Cytotoxic T cell (primary cell): ENCODE data around the genes ZNF529 and YIF1B.

- PRO-cap, 2 experiments, result no peak in any of the 2 experiments
Measured at GRCh38 chr19:36257233-36258098, 42.6 kb downstream of the ZNF146 start.

DNA sequence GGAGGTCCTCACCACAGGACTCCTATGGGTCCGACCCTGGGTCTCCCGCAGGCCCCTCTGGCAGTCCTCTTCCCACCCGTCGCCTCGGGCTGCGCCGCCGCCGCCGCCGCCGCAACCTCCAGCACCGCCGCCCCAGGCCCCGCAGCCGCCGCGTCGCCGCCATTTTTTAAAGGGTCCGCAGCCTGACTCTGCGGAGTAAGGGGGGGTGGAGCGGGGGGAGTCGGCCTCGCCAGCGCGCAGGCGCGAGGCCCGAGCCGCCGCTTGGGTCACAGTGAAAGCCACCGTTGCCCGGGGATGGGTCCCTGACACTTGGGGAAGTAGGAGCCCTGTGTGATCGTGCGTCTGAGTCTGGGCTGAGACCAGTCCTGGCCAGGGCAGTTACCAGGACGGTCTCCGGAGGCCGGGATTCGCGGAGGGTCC, 69.6 kb downstream of the ZFP14 start:
- PRO-cap, 2 experiments, result no peak in any of the 2 experiments

DNA sequence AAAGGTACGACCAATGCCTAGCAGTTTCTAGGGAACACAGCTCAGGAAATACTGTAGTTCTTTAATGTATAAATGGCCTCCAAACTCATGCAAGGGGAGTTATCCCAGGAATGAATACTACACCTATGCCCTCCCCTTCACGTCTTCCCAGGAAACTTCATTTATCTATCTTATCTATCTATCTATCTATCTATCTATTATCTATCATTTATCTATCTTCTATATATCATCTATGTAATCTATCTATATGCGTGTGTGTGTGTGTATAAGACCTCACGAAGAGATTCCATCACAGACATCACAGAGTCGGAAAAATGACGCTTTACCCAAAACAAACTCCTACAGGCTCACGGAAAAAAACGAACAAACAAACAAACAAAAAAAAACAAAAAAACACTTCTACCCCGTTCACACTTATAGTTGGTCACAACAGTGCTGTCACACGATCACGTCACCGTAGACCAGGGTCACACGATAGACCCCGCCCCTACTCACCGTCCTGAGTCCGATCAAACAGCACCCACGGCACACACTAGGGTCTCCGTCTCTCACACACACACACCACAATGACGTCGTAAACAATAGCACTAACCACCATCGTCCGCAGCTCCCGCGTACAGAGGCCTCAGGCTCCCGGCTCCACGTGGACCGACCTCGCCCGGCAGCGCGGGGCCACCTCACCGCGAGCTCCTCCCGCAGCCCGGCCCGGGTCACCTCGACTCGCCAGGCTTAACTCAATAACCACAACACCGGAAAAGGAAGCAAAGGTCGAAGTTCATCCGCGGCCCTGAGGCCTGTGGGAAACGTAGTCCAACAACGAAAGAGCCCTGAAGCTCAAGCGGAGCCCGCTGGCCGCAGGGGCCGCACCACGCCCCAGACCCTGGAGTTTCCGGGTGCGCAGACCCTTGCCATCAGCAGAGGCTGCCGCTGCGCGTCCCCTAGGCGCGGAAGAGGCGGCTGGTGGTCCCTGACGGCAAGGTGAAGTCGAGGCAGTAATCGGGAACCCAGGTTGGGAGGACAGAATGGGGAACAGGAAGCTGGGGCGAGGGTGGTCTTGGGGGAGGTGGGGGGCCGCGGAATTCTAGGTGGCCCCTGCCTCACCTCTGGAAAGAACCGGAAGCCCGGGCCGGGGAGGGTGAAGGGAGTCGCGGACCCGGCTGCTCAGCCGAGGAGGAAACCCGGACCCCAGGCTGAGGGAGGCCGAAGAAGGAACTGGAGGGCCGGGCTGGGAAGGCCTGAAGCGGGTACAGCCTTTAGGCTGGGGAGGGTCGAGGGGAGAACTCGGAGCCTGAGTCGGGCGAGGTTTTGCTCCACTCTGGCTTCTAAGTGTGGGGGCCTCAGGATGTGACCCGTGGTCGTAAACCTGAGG, at the start of gene ZNF529:
TSS of gene ZNF529 (minus strand) at position 745 of the 1,369 bp plus-strand sequence.
- PRO-cap, 2 experiments, result peak in 2 of 2 experiments; most common plus-strand start position 528 of the sequence (in 2); most common minus-strand start position 315 of the sequence (in 2)

DNA sequence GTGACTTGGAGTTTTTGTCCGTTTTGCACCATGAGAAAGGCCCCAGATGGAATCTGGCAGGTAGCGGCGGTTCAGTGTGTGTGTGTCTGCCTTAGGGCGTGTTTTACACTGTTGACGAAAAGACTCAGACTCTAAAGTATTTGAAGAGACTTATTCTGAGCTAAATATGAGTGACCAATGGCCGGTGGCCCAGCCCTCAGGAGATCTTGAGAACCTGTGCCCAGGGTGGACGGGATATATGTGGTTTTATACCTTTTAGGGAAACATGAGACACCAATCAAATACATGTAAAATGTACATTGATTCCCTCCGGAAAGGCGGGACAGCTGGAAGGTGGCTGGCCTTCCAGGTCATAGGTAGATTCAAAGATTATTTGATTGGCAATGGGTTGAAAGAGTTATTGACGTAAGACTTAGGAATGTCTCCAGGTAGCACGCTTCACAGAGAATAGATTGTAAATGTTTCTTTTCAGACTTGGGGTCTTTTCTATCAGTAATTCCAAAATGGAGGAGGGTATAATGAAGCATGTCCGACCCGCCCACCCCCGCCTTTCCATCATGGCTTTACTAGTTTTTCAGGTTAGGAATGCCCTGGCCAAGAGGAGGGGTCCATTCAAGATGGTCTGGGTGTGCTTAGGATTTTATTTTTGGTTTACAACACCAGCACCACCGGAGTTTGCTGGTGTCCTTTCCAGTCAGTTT, 975 bp upstream of the ZNF529 start:
- PRO-cap, 2 experiments, result peak in 2 of 2 experiments; most common plus-strand start position 146 of the sequence (in 1); most common minus-strand start position 55 of the sequence (in 2)

DNA sequence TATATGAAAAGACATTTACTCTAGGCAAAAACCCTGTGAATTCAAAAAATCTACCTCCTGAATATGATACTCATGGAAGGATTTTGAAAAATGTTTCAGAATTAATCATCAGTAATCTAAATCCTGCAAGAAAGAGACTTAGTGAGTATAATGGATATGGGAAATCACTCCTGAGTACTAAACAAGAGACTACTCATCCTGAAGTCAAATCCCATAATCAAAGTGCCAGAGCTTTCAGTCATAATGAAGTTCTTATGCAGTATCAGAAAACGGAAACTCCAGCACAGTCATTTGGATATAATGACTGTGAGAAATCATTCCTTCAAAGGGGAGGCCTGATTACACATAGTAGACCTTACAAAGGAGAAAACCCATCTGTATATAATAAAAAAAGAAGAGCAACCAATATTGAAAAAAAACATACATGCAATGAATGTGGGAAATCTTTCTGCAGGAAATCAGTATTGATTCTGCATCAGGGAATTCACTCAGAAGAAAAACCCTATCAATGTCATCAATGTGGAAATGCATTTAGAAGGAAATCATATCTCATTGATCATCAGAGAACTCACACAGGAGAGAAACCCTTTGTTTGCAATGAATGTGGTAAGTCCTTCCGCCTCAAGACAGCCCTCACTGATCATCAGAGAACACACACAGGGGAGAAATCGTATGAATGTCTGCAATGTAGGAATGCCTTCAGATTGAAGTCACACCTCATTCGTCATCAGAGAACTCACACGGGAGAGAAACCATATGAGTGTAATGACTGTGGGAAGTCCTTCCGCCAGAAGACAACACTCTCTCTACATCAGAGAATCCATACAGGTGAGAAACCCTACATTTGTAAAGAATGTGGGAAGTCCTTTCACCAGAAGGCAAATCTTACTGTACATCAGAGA, 31.9 kb downstream of the ZNF567 start:
- PRO-cap, 2 experiments, result no peak in any of the 2 experiments

DNA sequence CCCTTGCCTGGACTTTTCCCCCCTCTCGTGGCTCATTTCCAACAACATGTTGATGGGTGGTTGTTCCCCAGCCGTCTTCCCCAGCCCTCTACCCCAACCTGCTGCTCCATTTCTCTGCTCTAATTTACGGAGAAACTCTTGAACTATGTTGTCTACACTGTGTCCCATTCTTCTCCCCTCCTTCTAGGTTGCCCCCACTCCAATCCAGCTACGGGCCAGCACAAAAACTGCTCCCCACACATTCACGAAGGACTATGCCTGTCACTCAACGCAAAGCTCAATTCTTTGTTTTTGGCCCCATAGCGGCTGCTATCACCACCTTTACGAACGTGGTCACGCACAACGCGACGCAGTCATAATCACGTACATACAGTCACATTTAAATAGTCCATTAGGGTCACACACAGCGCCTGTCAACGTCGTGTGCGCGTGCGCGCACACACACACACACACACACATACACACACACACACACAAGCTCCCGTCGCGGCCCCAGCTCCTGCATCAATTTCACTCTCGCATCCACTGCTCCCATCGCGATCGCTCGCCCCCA, 440 bp downstream of the ZNF790 start:
- PRO-cap, 2 experiments, result peak in 2 of 2 experiments; most common plus-strand start position 382 of the sequence (in 2); most common minus-strand start position 287 of the sequence (in 2)

DNA sequence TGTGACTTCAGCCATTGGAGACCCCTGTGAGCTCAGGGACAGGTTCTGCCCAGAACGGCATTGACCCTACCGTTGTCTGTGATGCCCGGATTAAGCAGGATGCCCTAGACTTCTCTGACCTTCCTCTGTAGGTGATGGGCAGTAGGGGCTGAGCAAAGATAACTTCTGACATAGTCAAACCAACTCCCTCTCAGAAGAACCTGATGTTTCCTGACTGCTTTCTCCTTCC, 835 bp downstream of the ZNF345 start:
- PRO-cap, 2 experiments, result no peak in any of the 2 experiments

- PRO-cap, 2 experiments, result no peak in any of the 2 experiments
Measured at GRCh38 chr19:37361959-37362623, 8.8 kb upstream of the ZNF527 start.

DNA sequence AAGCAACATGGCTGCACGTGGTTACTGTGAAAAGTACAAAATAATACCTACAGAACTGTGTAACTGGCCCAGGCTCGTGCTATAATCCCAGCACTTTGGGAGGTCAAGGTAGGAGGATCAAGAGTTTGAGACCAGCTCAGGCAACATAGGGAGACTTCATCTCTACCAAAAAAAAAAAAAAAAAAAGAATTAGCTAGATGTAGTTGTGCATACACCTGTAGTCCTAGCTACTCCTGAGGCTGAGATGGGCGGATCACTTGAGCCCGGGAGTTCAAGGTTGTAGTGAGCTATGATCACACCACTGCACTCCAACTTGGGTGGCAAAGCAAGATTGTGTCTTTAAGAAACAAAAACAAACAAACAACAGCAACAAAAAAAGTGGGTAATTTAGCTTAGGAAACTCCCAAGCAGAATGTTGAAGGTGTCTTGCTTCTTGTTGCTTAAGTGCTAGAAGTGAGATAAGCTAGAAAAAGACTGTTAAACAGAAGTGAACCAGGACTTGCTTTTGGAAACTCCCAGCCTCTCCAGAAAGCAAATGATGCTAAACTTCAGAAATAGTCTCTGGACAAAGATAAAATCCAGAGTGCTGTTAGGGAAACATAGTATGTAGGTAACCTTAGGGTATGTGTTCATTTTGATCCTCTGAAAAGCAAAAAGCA, 16.4 kb upstream of the ZNF607 start:
- PRO-cap, 2 experiments, result no peak in any of the 2 experiments

DNA sequence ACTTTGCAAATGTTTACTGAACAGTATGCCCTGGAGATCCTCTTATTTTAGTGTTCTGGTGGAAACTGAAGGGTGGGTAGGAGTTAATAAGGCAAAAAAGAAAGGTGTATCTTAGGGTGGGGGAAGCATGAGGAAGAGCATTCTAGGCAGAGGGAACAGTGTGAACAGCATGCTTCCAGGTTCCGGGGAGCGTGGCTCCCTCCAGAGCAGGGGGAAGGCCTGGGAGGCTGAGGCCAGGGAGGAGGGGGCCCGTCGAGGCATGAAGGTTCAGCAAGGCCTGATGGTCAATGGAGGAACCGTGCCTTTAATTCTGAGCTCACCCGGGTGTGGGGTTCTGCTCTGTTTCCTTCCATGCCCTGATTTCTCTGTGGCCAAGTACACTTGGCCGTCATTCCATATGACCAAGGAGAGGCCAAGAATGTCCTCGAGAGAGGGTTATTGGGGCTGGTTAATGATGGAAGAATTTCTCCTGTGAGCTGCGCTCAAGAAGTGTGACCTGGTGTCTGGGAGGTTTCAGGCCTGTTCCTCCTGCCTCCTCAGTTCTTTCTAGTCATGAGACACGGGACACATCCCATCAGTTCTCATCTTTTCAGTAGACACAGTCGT, 73.5 kb downstream of the SIPA1L3 start:
- PRO-cap, 2 experiments, result no peak in any of the 2 experiments

DNA sequence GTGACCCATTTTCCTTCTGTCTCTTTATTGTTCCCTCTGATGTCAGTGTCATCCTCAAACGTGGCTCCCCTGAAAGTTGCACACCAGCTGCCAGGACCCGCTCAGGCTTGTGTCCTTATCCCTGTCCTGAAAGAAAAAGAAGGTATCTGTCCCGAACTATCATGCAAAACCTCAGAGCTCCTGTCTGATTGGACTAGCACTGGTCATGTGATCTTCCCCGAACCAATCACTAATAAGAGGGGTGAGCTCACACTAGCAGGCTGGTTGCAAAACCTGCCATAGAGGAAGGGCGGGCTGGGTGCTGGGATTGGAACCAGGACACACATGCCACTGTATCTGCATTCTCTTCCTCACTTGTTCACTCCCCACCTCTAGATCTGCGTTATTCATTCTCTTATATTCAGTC, 97.5 kb downstream of the SIPA1L3 start:
- PRO-cap, 2 experiments, result peak in 1 of 2 experiments; most common minus-strand start position 138 of the sequence (in 1)

- PRO-cap, 2 experiments, result no peak in any of the 2 experiments
Measured at GRCh38 chr19:38037152-38037933, 130.3 kb downstream of the SIPA1L3 start.

DNA sequence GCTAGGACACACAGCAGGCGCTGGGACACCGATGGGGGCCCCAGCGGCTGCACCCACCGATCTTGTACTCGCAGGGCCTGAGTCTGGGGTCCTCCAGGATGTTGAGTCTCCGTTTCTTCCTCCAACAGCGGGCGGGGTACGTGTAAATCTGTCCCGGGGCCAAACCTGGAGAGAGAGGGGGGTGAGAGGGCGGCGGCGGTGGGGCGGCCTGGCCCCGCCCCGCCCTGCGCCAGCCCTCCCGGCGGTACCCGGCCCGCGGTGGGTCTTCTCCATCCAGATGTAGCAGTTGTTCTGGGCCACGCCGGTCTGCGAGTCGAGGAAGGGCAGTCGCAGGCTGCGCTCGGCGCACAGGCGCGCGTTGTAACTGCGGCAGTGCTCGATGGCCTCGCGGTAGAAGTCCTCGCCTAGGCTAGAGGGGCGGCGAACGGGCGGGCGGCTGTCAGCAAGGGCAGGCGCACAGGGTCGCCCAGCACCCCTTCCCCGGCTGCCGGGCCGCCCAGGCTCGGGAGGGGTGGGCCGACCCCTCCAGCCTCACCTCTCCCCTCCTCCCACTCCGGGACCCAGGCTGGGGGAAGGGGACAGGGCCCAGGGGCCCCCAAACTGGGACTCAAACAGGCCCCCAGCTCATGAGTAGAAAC, 1.6 kb downstream of the DPF1 start:
- PRO-cap, 2 experiments, result no peak in any of the 2 experiments

- PRO-cap, 2 experiments, result no peak in any of the 2 experiments
Measured at GRCh38 chr19:38265421-38266042, 1.2 kb downstream of the SPINT2 start.

GRCh38 chr19:38303576-38303990, 468 bp upstream of the C19orf33 start:
- PRO-cap, 2 experiments, result no peak in any of the 2 experiments

DNA sequence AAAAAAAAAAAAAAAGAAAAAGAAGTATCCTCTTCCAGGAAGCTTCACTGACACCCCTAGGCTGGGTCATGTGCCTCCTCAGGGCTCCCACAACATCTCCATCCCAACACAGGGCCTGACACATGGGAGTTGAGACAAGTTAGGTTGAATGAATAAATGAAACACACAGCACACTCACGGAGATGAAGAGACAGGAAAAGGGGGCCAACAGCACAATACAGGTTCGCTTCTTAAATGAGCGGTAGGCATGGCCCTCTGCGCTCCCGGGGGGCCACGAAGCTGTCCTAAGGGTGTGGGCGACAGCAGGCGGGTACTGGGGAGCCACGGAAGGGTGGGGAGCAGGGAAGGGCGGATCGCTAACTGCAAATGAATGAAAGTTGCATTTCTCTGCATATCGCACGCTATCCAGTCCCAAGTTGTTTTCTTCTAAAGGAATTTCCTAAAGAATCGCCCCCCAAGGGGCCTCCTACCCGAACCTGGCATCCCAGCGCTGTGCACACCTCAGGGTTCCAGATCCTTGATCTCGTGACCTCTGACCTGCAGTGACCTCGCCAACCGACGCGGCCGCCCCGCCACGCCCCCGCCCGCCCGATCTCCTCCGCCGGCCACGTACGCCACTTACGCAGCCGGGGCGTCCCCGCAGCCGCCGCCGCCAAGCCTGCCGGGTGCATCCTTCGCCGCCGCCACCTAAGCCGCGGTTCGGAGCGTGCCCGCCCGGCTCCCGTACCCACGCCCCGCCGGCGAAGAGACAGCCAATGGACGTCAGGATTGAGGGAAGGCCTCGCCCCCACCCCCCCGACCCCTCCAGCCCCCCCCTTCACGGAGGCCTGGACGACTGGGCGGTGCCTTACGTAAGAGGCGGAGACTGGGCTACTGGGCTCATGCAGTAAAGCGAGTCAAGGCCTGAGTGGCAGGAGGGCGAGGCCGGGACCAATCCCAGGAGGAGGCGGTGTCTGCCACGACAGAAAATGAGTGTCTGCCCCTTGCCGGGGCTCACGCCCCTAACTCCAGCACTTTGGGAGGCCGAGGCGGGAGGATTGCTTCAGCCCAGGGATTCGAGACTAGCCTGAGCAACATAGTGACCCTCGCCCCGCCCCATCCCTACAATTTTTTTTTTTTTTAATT, at the start of gene YIF1B:
TSS of gene YIF1B (minus strand) at position 701 of the 1,125 bp plus-strand sequence.
- PRO-cap, 2 experiments, result peak in 2 of 2 experiments; most common plus-strand start position 179 of the sequence (in 1); most common minus-strand start position 689 of the sequence (in 2)

DNA sequence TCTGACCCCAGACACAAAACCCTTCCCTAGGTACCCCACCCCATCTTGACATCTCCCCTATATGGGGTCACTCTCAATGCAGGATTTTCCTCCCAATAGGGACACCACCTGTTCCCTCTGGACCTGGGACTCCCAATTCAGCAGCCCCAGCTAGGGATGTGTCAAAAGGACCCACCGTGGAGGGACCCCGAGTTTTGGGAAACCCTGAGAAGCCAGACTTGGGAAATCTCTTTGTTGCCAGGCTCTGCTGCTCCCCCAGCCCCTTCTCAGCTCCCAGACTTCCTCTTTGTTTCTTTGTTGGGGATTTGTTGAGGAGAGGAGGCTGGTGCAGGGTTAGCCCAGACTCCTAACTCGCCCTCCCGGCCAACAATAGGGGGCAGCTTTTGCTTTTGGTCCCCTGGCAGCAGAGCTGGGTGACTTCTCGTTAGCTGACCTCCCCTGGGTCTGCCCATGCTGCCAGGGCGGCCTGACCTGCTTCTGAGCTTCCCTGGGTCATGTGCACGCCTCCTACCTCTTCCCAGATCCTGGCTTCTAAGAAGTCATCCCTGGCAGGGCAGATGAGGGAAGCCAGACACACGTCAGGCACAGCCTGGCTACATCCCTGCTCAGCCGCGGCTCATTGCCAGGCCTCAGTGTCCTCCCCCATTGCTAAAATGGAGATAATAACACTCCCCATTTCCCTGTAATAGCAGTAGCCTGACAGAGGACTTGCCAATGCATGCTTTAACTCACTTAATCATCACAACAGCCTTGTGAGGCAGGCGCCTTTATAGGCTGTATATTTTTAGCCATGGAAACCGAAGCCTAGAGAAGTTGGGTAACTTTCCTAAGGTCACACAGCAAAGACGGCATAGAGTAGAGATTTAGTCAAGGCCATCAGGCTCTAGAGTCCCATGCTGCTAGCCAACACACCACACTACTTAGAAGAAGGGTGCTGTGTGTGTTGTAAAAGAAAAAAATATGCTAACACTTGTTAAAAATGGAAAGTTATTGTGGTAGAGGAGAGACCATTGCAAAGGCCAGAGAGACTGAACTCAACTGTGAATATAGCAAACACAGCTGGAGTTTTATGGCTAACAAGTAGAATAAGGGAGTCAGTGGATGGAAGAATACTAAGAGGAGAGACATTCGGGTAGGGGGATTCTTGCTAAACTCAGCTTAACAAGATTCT, 2.1 kb downstream of the KCNK6 start:
- PRO-cap, 2 experiments, result no peak in any of the 2 experiments

GRCh38 chr19:38362217-38362909, 12.0 kb upstream of the PSMD8 start:
- PRO-cap, 2 experiments, result no peak in any of the 2 experiments

GRCh38 chr19:38383232-38383723, 4.6 kb downstream of the GGN start:
- PRO-cap, 2 experiments, result no peak in any of the 2 experiments

- PRO-cap, 2 experiments, result no peak in any of the 2 experiments
Measured at GRCh38 chr19:38388529-38388613, 126 bp upstream of the SPRED3 start.